ENCODE measurements around a stretch of chr14.

GRCh38 chr14:101545705-101546131 lies 215.8 kb upstream of the PPP2R5C start:
- PRO-cap, result no peak
- CAGE, long polyA plus RNA, result no peak

- PRO-cap, result no peak
- CAGE, long polyA plus RNA, result no peak
Observed at GRCh38 chr14:101767317-101768137, 6.0 kb downstream of the PPP2R5C start.

- PRO-cap, result no peak
- CAGE, long polyA plus RNA, result no peak
Observed at GRCh38 chr14:101775373-101776352, 14.2 kb downstream of the PPP2R5C start.

GRCh38 chr14:101805405-101806118 lies 44.1 kb downstream of the PPP2R5C start:
- PRO-cap, result no peak
- CAGE, long polyA plus RNA, result no peak

DNA sequence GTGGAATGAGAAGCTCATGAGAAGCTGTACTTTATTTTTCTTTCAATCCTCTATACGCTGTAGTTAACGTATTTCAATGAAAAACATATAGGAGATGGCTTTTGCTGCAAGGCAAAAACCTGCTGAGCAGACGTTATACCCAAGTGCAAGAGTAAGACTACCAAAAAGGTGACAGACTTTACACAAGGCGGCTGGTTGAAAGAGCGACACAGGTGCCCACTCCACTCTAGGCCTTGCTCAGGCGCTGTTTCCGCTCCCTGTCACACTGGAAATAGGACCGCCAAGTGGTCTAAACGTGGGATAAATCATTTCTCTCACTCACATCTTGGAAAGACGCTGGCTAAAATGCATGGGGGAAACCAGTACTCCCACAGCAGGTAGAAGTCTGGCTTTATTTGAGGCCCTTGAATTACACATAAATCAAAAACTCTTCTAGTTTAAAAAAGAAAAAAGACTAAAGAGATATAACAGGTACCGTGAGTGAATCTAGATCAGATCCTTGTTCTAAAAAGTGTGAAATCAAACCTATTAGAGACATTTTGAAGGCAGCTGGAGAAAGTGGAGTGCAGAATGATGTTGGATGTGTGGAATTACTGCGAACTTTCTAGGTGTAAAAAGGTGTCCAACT lies 54.6 kb downstream of the PPP2R5C start:
- PRO-cap, result no peak
- CAGE, long polyA plus RNA, result no peak

GRCh38 chr14:101834359-101835005 lies 73.0 kb downstream of the PPP2R5C start:
- PRO-cap, result no peak
- CAGE, long polyA plus RNA, result no peak

DNA sequence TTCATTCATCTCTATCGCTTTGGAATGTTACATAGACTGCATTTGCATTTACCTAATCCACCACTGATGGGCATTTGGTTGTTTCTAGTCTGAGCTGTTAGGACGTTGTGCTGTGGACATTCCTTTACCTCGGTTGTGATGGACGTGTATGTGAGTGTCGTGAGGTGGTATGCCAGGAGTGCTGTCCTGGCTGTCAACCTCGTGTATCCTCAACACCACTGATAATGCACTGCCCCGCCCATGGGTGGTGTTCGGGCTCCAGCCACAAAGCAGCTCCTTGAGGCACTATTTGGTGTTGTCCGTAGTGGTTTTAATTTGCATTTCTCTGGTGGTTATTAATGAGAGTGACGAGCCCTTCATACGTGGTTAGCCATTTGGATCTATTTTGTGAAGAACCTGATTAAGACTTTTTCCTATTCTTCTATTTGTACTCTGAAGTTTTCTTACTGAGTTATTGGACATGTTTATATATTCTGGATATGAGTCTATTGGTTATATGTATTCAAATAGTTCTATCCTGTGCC lies 87.6 kb downstream of the PPP2R5C start:
- PRO-cap, result unidirectional peak, minus-strand start at position 223 of the sequence
- CAGE, long polyA plus RNA, result no peak

DNA sequence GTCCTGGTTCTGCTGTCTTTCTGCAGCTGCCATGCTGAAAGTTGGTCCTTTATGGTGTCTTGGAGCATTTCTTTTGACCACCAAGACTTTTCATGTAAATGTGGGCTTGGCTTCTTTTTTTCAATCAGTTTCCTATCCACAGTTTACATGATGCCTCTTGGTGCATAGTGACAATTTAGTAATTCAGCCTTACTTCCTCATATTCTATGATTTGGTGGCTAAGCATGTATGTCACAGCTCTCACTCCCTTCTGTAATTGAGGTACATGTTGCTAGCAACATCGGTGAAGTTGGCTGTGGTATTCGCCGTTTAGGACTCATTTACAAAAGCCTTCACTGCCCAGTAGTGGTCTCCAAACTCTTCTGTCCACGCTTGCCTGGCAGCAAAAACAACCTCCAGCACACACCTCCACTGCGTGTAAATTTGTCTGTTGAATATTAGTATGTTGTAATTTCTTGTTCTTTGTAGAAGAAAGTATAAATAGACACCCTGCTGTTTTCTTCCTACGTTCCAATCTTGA lies 90.3 kb downstream of the PPP2R5C start:
- PRO-cap, result no peak
- CAGE, long polyA plus RNA, result no peak

DNA sequence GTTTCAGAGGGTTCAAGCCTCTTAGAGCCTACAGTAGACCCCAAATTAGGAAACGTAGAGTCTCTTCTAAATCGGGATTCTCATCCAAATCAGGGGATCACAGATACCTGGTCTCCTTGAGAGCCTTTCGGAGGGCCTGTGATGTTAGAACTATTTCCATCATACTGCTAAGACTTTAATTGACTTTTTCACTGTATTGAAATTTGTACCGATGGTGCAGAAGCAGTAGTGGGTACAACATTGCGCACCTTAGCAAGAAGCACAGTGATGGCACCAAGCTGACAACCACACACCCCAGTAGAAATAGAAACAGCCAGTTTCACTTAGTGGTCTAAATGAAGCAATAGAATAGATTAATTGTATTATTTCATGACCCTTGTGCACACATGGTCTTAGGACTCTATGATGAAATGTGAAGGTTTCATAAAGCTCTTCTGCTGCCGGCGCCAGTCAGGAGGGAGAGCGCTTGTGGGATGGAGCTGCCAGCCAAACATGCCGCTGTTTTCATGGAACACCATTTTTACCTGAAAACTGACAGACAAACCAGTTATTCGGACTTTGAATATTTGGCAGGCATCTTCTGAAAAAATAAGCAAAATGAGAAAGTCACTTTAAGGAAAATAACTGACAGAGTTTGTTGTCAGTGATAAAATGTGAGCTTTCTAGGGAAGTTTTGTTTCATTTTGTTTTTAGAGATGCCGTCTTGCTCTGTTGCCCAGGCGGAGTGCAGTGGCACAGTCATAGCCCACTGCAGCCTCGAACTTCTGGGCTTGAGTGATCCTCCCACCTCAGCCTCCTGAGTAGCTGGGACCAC lies 99.9 kb downstream of the PPP2R5C start:
- PRO-cap, result no peak
- CAGE, long polyA plus RNA, result no peak

DNA sequence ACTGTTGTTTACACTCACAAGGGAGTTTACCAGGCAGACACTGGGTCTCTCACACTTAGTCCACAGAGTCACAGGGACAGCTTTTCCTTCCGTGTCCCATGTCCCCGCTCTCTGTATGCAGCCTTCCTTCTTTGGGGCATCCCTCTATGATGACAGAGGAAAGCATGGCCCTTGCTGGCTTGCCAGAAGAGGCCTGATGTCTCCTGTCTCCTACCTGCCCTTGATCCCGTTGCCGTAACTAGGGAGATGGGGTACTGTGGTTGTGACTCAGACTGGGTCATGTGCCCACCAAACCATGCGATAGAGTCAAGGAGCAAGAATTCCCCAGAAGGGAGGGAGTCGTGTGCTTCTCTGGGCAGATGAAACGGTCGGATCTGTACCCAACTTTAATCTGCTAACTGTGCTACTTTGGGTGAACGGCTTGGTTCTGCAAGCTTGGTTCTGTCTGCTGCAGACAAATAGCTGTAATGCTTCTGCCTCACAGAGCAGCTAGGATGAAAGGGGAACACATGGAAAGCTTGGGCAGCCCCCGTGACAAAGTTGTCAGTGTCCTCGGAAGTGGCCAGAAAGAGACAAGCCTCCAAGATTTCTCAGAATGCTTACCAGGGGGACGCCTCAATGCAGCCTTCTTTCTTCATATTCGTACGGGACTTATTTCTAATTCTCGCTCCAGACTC lies 99.0 kb upstream of the DYNC1H1 start:
- PRO-cap, result no peak
- CAGE, long polyA plus RNA, result no peak

- PRO-cap, result no peak
- CAGE, long polyA plus RNA, result no peak
Observed at GRCh38 chr14:101878286-101878791, 86.0 kb upstream of the DYNC1H1 start.

DNA sequence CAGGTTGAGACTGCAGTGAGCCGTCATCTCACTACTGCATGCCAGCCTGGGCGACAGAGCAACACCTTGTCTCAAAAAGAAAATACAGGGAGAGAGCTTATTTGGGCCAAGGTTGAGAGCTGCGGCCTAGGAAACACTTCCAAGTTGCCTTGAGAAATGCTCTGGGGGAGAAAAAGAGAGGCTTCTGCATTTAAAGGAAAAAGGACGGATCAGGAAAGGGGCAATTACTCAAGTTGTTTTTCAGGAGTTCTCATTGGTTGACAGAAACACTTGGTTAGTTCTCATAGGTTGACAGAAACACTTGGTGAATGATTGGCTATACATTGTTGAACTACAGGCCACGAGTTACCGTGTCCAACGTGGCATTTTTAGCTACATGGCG lies 34.9 kb upstream of the DYNC1H1 start:
- PRO-cap, result no peak
- CAGE, long polyA plus RNA, result no peak

DNA sequence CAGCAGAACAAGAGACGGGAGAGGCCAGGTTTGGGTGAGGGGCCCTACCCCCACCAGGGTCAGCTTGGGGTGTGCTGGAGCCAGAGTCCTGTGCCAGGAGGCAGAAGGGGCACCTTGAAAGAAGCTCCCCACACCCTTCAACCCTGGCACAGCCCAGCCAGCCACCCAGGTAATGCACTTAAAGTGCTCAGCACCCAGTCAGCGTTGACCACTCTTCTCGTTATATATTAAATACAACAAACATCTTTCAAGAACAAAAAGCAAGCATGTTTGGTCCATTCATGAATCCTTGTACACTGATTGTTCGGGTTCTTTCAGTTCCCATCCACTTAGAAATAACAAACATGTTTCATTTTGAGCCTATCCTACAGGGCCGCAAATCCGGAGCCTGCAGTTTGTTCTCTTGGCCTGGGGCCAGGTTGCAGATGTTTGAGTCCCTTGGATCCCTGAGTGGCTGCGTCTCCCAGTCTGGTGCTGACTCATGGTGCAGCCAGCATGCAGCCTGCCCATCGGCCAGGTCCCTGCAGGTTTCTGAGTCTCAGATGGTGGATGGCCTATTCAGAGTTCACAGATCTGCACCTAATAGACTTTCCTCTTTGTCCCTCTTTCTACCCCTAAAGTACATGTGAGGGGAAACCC lies 2.0 kb upstream of the DYNC1H1 start:
- PRO-cap, result no peak
- CAGE, long polyA plus RNA, result no peak

- PRO-cap, result no peak
- CAGE, long polyA plus RNA, result no peak
Observed at GRCh38 chr14:101982940-101983839, 18.8 kb downstream of the DYNC1H1 start.

DNA sequence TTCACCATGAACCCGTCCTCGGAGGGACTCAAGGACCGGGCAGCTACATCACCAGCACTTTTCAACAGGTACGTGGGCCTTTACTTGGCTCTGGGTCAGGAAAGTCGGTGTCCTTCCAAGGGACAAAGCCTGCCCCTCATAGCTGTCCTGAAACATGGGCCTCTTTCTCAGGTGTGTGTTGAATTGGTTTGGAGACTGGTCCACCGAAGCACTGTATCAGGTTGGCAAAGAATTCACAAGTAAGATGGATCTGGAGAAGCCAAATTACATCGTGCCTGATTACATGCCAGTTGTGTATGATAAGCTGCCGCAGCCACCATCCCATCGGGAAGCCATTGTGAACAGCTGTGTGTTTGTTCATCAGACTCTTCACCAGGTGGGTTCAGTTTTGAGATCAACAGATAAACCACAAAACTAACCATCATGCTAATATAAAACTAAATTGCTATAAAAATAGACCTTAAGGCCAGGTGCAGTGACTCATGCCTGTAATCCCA lies 59.0 kb downstream of the HSP90AA1 start:
- PRO-cap, result no peak
- CAGE, long polyA plus RNA, result no peak

GRCh38 chr14:102087188-102088171 lies 636 bp upstream of the HSP90AA1 start:
- PRO-cap, result bidirectional peak, plus-strand start at chr14:102087303, minus-strand start at chr14:102087044; unidirectional peak, minus-strand start at chr14:102087629
- CAGE, long polyA plus RNA, result no peak

GRCh38 chr14:102234422-102235112 lies 70.4 kb downstream of the MOK start:
- PRO-cap, result no peak
- CAGE, long polyA plus RNA, result no peak

DNA sequence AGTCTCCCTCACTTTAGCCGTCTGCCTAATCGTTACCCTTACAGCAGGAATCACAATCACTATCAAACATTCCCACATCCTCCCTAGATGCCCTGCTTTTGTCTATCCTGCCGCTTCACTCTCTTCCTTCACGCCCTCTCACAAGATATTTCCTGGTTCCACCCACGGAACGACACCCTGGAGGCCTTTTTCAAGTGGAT lies 58.9 kb downstream of the MOK start:
- PRO-cap, result no peak
- CAGE, long polyA plus RNA, result no peak

DNA sequence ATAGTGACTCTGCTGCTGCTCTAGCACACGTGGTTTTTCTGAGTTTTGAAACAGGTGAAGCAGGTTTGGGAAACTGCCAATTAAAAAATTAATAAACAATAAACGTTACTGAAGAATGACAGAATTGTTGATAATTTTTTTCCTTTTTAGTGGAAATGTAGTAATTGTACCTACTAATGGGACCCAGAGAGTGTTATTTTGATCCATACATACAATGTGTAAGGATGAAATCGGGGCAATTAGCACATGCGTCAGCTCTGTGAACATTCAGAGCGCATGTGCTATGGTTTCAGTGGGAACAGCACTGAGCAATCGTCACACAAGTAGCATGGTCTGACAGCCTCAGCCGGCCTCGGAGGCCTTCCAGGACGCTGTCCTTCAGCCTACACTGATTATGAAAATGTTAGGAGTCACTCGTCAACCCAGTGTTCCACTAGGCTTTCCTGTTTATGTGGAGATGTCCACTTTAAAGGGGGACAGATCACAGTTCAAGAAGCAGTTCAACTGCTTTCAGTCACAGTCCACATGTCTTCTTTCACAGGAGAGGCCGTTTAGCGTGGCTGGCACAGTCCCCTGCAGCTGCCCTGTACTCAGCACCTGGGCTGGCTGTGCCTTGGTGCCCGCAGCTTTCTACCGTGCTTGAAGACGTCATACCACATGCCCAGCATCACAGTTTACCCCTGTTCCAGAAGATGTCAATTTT lies 51.8 kb downstream of the MOK start:
- PRO-cap, result no peak
- CAGE, long polyA plus RNA, result no peak

DNA sequence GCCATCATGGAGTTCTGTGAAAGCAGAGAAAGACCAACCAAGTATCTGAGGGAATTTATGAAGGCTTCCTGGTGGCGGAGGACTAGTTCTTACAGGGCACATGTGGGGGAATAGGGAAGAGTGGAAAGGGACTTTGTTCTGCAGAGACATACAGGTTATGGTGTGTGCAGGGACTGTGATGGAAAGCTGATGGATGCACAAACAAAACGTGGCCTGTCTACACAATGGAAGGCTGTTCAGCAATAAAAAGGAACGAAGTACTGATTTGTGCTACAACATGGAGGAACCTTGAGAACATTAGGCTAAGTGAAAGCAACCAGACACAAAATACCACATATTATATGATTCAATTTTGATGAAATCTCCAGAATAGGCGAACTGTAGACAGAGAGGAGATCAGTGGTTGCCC lies 2.6 kb downstream of the TECPR2 start:
- PRO-cap, result no peak
- CAGE, long polyA plus RNA, result no peak

Data from B cell (primary cell).